Islet of Langerhans (tissue), 1 donor: ENCODE measurements around a stretch of chr4.

DNA sequence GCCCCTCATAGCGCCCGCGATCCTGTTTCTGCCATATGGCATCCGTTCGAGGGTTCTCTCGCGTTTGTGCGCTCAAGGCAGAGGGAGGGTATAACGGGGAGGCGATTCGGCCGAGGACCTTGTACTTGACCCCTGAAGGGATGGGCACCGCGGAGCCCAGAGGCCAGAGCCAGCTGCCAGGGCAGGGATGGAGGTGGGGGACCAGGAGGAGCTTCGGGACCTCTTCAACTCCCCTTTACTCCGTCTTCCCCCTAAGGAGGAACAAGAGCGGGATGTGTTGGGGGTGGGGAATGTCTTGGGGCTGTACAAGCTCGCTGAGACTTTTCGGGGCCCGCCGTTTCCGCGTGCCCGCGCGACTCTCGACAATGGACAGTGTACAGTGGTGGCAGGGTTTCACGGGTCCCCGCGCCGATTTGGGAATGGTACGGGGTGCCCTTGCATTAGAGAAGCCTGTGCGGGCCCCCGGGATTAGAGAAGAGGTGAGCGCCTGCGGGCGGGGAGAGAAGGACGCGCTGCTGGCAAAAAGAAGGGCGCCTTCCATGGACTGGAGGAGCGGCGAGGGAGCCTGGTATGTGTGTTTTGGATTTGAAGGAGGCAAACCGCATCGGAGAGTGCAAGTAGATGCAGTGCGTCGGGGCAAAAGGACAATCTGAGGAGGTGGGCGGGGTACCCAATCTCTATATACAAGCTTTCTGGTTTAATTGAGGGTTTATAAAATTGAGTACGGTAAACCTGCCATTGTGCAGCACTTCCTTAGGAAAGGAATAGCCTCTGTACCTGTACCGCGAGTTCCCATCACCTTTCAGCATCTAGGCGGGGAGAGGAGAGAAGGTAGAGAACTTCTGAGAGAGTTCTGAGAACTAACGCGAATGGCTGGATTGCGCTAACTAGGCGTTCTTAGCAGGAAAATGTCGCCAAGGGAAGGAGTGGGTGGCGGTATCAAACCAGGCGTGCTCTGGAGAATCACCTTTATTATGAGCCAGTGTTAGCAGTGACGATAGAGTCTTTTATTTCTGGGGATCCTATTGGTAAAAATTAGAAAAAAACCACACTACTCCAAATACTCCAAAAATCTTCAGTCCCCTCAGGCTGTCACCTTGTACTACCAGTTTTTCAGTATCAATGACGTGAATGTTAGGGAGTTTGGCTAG lies 987 bp downstream of the UGT8 start:
- RRBS = no CpG with 5 or more reads among the region's 60 CpGs

- RRBS = no CpG with 5 or more reads among the region's 13 CpGs
These were observed 17.4 kb downstream of the UGT8 start for GRCh38 chr4:114615954-114616476.

DNA sequence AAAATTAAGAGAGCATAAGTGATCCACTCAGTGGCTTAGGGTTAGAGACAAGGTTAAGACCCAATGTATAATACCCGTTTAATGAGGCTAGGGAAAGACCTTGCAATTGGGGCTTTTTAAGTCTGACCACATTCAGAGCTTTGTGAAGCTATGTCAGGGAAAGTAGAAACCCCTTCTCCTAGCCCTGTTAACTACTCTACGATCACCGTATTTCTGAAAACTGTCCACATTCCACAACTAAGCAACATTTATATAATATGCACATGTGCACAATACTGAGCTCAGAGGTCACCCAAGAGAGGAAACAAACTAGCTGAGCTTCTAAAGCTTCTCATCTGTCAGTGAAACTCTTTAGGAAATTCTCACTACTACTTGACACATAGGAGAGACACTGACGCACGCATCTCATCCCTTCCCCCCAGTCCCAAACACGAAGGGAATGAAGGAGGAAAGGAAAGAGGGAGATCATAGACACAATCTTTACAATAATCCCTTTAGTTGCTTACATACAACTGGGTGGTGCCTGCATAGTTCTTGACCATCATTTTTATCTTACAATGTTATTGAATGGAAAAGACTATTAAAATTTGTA lies 56.2 kb downstream of the METTL14 start:
- RRBS = no CpG with 5 or more reads among the region's 6 CpGs

GRCh38 chr4:118751545-118752033 lies 66.4 kb downstream of the METTL14 start:
- RRBS = no CpG with 5 or more reads among the region's 1 CpG

DNA sequence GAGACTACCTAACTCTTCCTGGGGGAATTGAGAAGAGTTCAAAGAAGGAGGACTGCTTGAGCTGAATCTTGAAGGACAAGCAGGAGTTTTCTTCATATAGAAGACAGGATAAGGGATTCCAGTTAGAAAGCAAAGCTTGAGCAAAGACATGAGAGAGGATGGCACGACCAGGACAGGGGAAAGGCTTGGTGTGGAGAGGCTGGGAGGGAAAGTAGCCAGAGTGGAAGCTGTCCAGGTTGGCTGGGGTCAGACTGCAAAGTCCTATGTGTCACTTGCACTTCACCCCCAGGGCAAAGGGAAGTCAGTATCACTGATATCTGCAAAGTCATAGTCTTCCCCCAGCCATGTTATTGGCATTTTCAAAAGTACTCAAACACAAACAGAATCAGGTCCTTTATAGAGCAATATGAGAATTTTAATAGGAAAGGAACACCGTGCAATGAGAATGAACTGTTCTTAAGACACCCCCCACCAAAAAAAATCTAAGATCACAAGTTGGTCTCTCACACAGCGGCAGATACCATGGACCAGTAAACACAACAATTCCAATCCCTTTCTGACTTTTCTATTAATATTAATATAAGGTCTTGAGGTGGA lies 8.9 kb downstream of the SEC24D start:
- RRBS = no CpG with 5 or more reads among the region's 3 CpGs

- RRBS = no CpG with 5 or more reads among the region's 9 CpGs
These were observed 5.6 kb downstream of the SYNPO2 start for GRCh38 chr4:118894153-118894698.

DNA sequence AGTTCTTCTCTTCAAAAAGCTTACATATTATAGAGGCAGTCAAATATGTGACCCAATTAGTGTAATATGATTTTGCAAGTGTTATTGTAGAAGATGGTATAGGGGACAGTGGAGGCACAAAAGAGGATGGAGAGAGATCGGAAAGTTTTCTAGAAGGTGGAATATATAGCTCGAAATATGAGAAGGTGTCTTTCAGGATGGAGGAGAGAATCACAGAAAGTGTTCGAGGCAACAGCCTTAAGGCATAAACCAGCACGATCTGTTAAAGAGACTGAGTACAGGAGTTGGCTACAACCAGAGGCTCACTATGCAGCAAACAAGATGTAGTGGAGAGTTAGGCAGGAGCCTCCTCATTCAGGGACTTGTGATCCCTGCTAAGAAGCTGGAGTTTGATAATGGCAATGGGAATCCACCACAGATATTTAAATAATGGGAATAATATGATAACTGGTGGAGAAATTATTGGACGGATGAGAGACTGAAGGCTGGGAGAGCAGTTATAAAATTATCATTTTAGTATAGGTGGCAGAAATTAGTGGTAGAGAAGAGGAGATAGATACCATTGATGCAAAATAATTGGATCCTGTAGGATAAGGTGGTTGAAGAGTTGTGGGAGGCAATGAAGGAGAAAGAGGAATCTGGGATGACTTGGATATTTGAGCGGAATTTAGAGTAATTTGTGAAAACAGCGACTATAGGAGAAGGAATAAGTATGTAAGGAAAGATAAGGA lies 31.0 kb downstream of the SYNPO2 start:
- RRBS = no CpG with 5 or more reads among the region's 7 CpGs

DNA sequence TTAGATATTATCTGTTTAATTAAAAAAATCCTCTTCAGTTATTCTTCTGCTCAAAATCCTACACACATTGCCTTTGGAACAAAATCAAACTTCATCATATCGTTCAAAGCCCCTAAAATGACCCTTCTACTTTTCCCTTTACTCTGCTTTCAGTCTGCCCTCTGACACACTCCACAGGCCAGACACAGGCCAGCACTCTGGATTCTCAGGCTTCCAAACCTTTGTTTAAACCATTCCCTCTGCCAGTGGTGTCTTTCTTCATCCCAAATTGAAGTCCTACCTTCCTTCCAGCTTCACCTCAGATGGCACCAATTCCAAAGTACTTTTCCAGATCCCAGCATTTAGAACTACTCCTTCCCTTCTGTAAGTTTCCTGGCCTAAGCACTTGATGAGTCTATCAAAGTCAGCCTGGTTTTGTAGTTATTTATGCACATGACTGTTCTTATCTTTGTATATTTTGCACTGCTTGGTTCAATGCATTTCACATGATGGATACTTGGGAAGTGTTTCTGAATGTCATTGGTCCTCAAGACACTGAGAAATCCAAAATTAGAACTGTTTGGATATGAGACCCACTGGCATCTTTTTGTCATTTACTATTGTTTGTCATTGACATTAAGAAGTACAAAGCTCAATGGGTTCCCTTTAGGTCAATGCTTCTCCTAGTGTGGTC lies 95.8 kb downstream of the SYNPO2 start:
- RRBS = no CpG with 5 or more reads among the region's 1 CpG

- RRBS = no CpG with 5 or more reads among the region's 4 CpGs
These were observed 1.8 kb upstream of the USP53 start for GRCh38 chr4:119210669-119211065.

GRCh38 chr4:119217507-119218061 lies 5.1 kb downstream of the USP53 start:
- RRBS = no CpG with 5 or more reads among the region's 2 CpGs

DNA sequence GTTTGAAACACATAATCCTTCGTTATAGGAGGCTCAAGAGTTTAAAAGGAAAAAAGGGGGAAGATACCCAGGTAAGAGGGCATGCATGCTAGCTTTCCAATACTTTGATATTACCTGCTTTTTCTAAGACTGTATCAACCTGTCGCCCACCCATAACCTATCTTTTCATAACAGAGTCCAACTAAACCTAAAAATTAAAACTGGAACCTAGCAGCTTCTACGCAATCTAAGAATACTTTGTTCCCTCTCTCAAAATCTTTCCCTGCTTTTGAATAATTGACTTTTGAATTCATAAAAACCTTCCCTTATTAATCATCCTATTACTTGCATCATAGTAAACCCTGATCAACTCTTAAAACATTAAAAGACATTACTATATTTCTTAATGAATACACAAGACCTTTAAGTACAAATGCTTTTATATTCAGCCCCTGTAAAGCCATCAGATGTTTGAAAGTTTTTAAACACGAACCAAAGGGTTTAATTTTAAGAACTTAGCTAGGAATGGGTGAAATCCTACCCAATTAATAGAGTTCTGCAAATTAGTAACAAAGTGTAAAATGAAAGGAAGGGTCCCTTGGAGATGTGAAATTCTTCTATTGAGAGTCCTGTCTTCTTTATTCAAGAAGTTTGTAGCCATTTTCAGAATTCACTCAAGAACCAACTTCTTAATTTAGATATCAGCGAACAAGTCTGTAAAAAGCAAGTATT lies 2.2 kb downstream of the C4orf3 start:
- RRBS = no CpG with 5 or more reads among the region's 5 CpGs

DNA sequence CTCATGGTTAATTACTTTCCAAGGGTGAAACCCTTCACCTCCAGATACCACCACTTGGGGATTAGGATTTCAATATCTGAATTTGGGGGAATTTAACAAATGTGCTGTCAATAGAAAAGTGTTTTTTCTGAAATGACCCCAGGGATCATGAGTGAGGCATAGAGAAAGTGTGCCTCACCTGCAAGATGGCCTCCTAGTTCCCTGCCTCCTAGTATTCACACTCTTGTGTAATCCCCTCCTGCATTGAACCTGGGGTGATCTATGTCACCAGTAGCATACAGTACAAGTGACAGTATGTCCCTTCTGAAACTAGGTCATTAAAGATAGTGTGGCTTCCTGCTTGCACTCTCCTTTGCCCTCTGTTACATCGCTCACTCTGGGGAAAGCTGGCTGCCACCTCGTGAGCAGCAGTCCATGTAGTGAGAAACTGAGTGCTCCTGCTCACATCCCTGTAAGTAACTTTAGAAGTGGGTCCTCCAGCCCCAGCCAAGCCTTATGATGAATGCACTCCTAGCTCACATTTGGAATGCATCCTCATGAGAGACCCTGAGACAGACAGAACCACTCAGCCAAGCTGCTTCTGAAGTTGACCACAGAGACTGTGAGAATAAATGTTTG lies 89.7 kb upstream of the TNIP3 start:
- RRBS = no CpG with 5 or more reads among the region's 2 CpGs

DNA sequence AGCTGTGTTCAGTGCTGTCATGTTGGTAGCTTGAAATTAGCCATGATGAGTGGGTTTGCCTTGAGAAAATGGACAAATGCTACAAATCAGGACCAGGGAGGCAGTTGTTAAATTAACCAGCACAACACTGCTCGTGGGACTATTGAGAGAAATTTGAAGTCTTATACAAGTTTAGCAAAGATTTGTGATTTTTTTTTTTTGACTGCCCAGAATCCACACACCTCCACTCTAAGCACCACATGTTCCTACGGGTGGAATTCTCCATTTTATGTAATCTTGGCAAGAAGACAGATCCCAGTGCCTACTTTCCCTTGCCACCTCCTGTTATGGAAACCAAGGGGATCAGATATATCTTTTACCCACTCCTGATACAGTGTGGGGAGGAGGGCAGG lies 2.4 kb upstream of the SMIM43 start:
- RRBS = no CpG with 5 or more reads among the region's 2 CpGs

GRCh38 chr4:122341626-122342316 lies 37.0 kb upstream of the ADAD1 start:
- RRBS = no CpG with 5 or more reads among the region's 5 CpGs

DNA sequence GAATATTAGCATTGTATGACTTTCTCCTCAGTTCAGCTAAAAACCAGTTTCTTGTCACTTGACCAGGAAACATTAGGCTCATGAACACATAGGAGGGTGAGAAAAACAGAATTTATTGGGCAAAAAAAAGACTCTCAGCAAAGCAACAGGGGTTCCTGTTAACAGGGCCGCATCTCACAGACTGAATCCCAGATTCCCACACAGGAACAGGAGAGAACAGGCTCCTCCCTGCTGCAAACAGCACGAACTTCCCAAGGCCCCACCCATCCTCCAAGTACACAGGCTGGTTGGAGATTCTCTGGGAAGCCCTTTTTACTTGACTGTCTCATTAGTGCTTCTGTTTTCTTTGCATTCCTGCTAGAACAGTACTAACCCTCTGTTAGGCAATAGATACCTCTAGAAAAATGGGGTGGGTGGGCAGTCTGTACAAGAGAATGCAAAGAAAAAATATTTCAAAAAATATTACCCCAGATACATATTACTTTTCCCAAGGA lies 52.4 kb upstream of the IL21 start:
- RRBS = no CpG with 5 or more reads among the region's 2 CpGs

DNA sequence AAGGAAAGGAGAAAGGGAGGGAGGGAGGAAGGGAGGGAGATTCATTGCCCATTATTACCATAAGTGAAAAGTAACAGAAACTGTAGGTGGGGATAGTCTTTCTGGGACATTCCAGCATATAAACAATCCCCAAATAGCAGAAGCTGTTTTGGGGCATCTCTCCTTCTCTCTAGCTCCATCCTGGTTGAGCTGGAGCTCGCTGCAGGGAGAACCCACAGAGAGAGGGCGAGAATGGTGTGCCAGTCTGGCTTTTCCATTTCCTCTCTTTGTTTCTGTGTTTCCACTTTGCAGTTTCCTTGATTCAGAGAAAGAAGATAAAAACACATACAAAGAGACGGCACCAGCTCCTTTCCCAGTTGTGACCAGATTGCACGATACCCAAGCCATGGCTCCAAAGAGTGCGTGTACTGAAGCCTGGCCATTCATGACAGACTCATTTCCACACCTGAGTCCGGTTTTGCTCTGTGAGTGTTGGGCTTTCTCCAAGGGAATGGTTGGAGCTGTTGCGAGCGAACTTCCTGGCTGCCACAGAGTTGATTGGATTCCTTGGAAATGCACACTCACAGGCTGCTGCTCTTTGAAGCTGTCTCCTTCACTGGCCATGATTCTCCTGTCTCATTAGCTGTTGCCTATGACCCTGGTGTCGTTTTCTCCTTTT lies 44.1 kb upstream of the BBS12 start:
- RRBS = no CpG with 5 or more reads among the region's 9 CpGs

DNA sequence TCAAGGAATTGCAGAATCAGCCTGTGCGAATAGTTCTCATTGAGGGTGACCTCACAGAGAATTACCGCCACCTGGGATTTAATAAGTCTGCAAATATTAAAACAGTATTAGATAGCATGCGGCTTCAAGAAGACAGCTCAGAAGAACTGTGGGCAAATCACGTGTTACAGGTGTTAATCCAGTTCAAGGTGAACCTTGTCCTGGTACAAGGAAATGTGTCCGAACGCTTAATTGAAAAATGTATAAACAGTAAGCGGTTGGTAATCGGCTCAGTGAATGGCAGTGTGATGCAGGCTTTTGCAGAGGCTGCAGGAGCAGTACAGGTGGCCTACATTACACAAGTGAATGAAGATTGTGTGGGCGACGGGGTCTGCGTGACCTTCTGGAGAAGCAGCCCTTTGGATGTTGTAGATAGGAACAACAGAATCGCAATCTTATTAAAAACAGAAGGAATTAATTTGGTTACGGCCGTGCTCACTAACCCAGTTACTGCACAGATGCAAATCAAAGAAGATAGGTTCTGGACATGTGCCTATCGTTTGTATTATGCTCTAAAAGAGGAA lies 10.5 kb downstream of the BBS12 start:
- RRBS = no CpG with 5 or more reads among the region's 15 CpGs